A172 (cell line): ENCODE data around the gene H4C9.

GRCh38 chr6:26232969-26233592 is 1.7 kb downstream of the H1-3 start:
- RAMPAGE, long total RNA: no peak

- RAMPAGE, long total RNA: no peak
Observed at GRCh38 chr6:26295721-26296600, 10.6 kb upstream of the H4C8 start.

DNA sequence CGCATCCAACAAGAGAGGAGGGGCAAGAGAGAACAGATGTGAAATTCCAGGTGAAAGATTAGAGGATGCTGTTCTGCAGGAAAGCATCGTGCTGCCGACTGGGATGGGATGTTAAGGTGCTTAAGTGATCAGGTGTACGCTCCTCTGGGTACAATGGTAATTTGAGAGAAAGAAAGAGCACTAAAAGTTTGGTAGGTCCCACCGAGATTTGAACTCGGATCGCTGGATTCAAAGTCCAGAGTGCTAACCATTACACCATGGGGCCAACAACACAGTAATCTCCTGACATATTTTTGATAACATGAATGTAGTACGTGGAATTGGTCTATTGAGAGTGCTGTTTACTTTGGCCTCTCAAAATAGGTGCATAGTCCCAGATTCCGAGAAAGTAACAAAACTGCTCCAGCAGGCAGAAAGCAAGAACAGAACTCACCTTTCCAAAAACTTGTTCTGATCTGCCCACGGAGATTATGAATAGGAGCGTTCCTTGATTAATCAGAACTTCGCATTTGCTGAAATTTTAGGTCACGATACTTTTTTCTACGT is 26.3 kb upstream of the H4C8 start:
- RAMPAGE, long total RNA: no peak

GRCh38 chr6:26319309-26320108 is 34.2 kb upstream of the H4C8 start:
- RAMPAGE, long total RNA: no peak

DNA sequence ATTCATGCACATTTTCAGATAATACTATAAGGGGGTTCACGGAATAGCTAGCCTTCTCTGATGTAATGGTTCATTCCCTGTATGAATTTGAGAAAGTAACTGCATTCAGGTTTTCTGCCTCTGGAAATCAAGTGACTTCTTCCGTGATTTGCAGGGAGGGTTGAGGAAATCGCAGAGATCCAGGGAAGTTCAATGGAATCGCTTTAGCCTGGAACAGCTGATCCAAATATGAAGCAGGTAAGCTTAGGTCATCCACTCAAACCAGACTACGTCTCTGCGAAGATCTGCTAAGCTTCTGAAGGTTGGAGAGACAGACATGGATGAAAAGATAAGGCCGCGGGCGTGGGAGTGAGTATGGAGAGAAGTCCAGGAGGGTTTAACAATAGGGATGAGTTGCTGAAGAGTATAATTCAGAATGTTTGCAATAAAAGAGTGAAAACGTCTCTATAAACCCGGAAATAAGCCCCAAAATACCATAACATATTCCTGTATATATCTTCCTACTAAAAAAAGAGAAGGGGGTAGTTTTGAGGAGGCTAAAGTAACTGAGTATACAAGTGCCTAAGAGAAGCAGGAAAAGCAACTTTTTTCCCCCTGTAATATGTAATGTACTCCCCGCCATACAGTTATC is 34.1 kb upstream of the BTN3A2 start:
- RAMPAGE, long total RNA: no peak

GRCh38 chr6:26377405-26378187 is 5.3 kb upstream of the BTN2A2 start:
- RAMPAGE, long total RNA: no peak

DNA sequence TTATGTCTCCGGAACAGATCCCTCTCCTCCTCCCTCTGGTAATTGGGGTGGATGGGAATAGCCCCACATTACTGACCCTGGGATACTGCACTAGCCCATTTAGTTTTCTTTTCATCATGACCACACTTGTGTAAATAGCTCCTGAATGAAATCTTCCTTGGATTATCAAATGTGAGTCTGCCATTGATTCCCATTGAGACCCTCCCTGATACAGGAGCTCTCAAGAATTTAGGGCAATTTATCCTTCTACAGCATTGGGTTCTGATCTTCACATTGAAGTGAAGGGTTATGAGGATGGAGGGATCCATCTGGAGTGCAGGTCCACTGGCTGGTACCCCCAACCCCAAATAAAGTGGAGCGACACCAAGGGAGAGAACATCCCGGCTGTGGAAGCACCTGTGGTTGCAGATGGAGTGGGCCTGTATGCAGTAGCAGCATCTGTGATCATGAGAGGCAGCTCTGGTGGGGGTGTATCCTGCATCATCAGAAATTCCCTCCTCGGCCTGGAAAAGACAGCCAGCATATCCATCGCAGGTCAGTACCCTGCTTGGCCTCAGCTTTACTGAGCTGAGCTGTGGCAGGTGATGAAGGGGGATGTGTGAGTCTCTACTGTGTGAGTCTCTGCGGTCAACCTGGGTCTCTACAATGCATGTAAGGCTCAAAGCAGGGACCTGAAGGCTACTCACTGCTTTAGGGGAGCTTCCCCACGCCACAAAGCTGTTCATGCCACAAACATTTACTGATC is 5.3 kb downstream of the BTN3A3 start:
- RAMPAGE, long total RNA: no peak

DNA sequence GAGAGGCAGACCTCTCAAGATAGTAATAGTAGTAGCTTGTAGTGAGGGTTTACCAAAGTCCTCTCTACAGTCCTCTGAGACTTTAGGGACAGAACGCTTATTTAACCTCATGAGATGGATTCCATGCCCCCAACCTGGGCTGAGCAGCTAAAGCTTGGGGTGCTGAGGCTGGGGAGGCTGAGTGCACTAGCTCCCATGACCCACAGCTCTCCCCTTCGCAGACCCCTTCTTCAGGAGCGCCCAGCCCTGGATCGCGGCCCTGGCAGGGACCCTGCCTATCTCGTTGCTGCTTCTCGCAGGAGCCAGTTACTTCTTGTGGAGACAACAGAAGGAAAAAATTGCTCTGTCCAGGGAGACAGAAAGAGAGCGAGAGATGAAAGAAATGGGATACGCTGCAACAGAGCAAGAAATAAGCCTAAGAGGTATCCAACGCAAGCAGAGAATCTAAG is 7.7 kb downstream of the BTN3A3 start:
- RAMPAGE, long total RNA: no peak

- RAMPAGE, long total RNA: no peak
Observed at GRCh38 chr6:26553683-26554537, 15.7 kb downstream of the HMGN4 start.

DNA sequence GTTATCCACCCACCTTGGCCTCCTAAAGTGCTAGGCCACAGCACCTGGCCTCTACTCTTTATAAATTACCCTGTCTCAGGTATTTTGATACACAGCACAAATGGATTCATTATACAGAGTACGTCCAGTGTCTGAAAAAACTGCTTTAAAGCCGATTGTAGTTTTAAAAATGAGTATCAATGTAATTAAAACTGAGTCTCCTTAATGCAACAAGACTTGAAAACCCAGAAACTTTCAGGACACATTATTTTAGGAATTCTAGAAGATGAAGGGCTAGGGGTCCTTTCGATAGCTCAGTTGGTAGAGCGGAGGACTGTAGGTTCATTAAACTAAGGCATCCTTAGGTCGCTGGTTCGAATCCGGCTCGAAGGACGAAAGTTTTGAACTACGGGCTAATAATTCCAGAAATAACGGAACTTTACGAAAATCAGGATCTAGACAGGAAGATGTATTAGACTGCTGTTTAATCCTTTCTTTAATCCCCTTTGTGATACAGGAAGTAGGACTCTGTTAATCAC is 21.4 kb upstream of the ABT1 start:
- RAMPAGE, long total RNA: no peak

DNA sequence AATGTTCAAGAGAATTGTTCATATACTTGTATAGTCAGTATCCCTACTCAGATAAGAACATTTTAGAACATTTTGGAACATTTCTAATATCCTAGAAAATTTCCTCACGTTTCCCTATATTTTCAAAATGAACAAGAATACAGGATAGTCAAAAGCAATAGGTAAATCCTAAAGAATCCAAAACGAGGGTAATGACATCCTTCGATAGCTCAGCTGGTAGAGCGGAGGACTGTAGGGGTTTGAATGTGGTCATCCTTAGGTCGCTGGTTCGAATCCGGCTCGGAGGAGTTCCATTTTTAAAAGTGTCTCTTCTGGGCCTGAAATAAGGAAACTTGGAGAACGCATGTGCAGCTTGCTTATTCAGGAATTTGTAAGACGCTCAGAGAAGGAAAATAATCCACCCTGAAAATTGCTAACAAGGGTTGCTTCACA is 2.1 kb upstream of the ABT1 start:
- RAMPAGE, long total RNA: no peak

- RAMPAGE, long total RNA: no peak
Observed at GRCh38 chr6:26956280-26957265, 176.0 kb downstream of the H2BC11 start.

DNA sequence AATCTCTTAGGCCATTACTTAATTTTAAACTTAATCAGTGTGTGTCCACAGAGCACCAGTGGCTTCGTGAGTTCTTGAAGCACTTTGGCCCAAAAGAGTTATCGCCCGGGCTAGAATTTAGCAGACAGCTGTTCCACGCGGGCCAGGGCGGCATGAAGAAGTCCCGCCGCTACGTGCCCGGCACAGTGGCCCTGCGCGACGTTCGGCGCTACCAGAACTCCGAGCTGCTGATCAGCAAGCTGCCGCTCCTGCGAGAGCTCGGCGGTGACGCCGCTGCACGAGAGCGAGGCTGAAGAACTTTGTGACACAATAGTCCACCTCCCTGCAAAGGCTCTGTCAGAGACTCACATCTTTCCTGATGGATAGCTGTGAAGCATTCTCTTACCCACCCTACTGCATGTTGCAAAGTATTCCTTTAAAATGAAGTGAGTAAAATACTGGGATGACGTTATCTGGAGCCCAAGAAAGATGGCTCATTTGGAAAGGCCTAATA is 919 bp downstream of the H2AC11 start:
- RAMPAGE, long total RNA: no peak

GRCh38 chr6:27139081-27139349 is at the start of gene H4C9:
TSS of gene H4C9 (plus strand) at chr6:27139282.
- RAMPAGE, long total RNA: no peak

DNA sequence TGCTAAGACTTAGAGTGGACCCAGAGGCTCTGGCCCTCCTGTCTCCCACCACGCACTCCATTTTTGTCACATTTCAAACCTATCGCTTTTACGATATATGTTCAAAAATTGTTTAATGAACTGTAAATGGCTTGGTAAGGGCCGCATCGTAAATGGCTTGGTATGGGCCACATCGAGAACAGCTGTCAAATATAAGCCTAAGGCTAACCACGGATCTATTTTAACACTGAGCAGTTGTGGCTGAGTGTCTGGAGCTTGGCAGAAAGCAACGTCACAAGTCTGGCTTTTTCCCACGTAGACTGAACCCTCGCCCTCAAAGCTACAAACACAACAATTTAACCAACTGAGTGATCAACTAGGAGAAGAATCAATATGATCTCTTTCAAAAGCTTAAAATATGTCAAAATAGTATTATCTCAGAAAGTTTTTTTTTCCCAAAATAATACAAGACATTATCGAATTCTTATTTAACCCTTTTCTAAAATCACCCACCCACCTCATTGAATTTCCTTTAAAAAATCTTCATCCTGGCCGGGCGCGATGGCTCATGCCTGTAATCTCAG is 29.2 kb downstream of the H2AC12 start:
- RAMPAGE, long total RNA: no peak

DNA sequence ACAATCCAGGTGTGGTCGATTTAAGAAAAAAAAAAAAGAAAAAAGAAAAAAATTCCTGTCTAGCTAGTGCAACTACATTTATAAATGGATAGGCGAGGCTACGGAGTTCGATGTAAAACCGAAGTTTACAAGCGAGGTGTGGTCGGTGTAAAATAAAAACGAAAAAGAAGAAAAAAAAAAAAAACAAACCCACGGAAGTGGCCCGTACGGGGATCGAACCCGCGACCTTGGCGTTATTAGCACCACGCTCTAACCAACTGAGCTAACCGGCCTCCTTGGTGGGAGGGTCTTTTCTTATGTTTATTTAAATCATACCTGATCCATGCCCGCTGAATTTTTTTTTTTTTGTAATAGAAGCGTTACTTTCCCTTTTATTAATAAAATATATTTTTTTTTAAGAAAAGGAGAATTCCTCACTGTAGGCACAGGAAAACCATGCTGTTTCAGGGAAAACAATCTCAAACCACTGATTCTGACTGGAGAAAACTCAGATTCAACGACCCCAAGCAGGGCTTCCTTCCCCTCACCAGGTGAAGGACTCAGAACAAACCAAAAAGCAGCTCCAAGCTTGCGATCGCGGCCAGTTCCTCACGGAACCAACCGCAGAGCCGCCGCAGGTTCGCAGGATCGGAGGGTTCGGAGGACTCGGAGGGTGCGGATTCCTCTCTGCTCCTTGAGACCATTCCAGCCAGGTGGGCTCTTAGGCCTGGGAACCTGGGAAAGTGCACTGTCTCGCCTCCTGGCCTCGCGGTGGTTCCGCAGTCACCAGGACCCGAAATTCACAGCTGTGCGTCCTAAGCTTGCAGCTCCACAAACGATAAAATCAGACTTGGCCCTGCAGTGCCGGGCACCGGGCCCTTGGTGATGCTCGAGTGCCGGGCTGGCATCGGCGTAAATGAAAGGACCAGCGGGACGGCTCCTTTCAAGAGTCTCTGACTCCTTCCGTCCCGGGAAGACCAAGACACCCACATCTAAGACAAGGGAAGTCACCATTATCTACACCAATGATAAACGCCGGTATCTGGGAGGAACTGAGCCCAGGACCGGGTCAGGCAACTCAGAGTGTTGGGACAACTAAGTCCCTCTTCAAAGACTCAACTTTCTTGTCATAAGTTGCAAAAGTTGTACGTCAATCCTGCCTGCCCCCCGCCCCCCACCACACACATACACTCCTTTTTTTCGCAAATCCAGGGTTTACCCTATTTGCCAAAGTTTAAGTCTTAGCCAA is 30.5 kb downstream of the H2AC12 start:
- RAMPAGE, long total RNA: no peak

GRCh38 chr6:27178245-27178618 is 31.3 kb downstream of the H2AC12 start:
- RAMPAGE, long total RNA: no peak

DNA sequence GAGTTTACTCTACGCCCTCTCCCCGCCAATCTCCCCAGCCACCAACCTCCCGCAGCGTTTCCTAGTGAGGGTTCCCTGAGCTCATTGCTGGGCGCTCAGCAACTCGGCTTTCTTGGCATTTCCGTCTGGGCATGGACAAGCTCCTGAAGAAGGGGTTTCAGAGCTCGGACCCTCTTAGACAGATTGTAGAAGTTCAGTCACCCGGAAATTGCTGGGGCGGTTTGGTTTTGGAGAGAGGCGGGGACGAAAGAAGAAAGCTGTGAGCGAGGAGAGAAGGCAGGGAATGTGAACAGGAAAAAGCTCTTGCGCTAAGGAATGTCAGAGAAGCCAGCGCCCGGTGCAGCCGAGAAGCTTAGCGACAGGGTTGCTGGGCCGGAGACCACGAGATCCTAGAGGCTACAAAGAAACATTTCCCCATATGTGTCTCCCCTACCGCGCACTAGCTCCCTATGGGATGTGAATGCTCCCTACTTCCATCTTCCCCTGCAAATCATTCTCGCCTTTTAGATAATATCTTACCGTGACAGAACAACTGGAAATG is 15.9 kb downstream of the POM121L2 start:
- RAMPAGE, long total RNA: no peak

DNA sequence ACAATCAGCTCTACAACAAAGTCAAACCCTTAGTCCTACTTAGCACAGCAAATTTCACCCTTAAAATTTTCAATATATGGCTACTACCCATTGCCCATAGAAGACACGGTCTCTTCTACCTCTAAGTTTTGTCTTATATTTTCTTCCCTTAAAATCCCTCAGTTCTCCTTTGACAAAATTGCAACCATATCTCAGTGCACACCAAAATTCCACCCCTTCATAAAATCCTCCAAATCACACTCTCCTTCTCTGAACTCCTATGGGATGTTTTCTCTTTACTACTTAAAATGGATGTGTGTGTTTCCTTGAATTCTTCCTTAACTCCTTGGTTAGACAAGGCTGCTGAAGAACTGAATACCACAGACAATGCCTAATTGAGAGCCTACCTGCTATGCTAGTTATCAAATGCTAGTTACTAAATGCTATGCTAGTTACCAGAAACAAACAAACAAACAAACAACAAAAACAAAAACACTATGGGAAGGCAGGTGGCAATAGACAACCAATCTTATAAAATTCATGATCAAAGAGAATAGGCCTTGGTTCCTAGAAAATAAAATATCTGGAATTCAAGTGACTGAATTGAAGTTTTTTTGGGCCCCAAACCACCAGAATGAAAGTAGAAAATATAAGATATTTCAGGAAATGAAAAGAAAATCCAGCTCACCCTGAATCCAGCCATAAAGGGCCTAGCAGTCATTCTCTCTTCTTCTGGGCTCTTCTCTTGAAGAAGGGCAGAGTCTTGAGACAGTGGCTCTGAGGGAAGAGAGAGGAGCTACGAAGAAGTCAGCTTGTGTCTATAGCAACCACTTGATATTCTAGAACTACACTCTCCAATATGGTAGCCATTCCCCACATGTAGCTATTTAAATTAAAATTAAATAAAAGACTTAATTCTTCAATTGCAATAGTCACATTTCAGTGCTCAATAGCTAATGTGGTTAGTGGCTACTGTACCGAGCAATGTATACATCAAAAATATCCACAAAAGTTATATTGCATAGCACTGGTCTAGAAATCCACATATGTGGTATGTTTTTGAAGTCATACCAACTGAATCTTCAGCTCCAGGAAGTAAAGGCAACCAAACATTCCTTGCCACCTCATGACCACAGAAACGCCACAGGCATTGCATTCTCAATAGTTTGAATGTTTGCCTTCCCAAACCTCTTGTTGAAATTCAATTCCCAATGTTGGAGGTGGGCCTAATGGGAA is 18.7 kb upstream of the ZNF391 start:
- RAMPAGE, long total RNA: no peak

- RAMPAGE, long total RNA: no peak
Observed at GRCh38 chr6:27375597-27376136, 12.9 kb upstream of the ZNF391 start.